ENCODE measurements around a stretch of chr17.

DNA sequence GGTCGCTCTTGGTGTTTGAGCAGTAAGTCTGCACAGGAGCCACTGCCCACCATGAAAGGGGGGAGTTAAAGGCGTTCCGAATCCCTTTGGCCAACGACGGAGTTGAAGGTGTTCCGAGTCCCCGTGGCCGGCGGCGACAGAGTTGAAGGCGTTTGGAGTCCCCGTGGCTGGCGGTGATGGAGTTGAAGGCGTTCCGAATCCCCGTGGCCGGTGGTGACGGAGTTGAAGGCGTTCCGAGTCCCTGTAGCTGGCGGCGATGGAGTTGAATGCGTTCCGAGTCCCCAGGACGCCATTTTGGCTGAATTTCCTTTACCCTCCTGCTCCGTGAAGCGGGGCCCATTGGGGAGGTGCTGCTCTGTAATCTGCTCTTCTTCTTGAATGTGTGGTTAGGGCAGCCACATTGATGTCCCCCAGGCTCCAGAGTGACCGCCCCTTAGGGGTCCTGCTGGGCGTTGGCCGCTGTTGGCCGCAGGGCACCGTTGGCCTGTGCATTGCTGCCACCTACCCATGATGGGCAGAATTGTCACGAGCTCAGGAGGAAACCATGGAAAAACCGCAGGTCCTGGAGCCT lies 73.6 kb upstream of the ZNF750 start:
- PRO-cap = no peak
- RAMPAGE, long total RNA = no peak

- PRO-cap = no peak
- RAMPAGE, long total RNA = no peak
Observed at GRCh38 chr17:82931588-82931956, 91.8 kb upstream of the ZNF750 start.

GRCh38 chr17:83010660-83011035 lies 40.9 kb downstream of the B3GNTL1 start:
- PRO-cap = no peak
- RAMPAGE, long total RNA = no peak

DNA sequence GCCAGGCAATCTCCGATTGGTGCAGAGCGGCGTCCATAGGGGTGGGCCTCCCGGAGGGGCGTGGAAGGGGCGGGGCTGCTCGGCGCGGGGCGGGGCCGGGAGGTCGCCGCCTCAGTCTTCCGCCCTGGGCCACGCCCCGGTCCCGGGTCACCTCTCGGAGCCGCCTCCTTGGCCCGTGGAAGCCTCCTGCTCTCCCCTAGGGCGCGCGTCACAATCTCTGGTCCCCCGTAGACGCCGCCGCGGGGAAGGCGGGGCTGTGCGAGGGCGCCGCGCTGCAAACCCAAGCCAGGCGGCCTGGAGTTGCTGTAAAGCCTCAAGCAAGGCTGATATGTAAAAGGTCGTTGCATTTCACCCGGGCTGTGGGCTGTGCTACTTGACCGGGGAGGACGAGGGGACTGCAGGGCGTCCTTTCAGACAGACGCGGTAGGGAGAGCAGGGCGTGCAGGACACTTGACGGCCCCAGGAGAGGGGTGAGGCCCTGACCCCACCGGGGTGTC lies 330 bp upstream of the B3GNTL1 start:
- PRO-cap = no peak
- RAMPAGE, long total RNA = no peak

GRCh38 chr17:83073322-83074303 lies 5.8 kb upstream of the METRNL start:
- PRO-cap = no peak
- RAMPAGE, long total RNA = no peak

DNA sequence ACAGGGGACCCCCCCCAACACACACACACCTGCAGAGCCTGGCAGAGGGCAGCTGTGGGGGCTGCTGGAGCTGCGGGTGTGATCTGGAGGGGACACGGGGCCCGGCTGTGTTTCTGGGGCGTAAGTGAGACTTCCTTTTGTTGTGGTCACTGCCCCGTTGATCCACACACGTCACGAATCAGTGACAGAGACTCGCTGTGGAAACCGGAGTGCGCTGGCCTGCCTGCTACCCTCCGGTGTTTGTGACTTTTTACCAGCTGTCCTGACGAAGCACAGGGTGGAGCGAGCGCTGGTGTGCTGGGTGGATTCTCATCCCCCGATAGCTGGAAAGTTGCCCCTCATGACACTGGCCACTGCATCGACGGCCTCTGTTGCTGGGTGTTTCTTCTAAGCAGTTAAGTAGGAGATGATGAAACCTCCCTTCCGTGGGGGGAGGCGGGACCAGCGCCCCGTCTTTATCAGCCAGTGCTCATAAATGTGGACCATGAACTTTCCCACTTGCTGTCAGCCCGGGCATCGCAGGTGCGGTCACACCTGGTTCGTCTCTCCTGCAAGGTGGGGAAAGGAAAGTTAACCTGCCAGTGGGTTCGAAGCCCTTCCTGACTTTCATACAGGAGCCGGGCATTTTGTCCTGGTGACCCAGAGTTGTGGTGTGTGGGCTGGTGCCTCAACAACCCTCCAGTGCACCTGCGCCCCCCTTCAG lies 2.4 kb downstream of the METRNL start:
- PRO-cap = no peak
- RAMPAGE, long total RNA = no peak

DNA sequence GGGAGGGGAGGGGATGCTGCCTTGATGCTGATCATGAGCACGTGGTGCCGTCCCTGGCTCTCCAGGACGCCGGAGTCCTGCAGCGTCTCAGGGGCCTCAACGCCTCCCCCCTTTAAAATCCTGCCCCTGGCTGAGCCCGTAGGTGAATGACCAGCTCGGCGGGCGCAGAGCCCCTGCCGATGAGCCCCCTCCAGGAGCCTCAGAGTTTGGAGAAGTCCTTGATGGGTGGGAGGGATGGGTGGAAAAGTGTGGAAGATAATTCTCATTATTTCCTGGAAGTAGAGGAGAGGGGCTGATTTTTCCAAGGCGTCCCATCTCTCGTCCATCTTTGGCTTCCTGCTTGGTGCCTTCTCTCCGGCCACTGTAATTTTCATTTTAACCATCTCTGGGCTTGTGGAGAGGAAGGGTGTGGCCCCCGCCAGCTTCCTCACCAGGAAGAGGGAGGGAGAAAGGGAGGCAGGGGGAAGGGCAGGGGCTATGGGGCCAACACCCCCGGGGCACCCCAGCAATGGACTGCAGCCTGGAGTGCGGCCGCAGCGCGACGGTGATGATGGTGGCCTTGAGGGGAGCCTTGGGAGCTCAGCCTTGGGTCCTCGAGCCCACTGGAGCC lies 9.3 kb downstream of the METRNL start:
- PRO-cap = no peak
- RAMPAGE, long total RNA = no peak

GRCh38 chr17:83103086-83104098 lies 24.0 kb downstream of the METRNL start:
- PRO-cap = no peak
- RAMPAGE, long total RNA = no peak

- PRO-cap = no peak
- RAMPAGE, long total RNA = no peak
Observed at GRCh38 chr17:83192251-83192872, 113.0 kb downstream of the METRNL start.